Penis (tissue), 1 donor: ENCODE data around the gene PI16.

DNA sequence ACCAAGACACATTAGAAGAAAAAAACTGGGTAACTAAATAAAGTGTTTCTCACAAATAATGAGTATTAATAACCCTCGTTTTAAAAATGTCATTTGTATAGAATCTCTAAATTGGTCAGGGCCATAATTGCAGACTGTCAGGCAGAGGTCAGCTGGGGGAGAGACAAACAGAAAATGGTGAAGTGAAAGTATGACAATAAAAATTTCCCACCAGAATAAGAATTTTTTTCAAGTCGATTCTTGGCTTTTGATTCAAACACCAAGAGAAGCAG is 1.6 kb downstream of the FKBP5 start:
- PRO-cap, result no peak

DNA sequence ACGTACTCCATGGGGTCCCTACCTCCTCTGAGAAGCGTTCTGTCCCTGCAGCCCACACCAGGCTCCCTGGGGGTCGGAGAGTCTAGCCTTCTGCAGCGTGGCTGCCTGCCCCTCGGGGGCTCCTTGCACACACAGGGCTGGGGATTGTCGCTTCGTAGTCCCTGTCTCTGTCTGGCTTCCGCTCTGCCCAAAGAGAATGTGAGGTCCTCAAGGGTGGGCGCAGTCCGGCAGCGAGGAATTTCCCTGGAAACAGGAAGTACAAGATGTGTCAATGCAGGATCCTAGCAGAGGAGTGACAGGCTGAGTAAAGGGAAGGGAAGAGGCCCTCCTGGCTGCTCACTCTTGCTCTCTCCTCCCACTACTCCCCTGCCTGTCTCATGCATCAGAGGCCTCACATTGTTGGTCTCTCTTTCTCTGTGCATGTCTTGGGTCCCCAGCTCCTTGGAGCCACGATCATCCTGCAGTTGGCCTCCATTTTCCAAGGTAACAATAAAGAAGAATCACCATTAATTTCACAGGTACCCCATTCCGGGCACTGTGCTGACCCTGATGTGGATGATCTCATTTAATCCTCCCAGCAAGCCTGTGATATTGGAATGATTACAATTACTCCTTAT is 16.4 kb upstream of the ARMC12 start:
- PRO-cap, result unidirectional peak, minus-strand start at position 173 of the sequence

DNA sequence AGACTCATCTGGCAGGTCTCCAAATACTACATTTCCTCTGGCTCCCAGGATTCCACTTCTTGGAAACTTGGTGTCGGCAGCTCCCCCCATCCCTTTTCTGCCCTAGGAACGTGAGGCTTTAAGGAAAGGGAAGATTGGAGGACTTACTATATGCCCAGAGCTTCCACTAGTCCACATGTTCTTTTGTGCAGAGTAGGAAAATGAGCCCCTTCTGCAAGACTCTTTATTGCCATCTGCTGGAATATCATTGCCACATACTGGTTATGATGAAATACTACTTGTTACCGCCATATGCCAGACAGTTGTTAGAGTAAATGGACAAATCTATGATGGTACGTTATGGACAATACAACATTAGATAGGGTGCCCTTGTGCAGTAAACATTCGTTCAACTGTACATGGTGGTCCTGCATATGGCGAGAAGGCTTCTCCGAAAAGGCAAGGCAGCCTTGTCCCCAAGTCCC is 687 bp downstream of the ARMC12 start:
- PRO-cap, result no peak

DNA sequence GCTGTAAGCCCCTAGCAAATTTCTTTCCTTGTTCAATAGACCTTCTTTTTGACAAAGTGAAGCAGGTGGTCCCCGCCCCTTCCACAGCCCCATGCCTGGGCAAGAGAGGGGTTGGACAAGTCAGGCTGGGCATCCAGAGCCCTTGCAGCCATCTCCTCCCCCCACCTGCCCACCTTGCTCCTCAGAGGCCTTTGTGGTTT is 1.6 kb upstream of the MAPK13 start:
- PRO-cap, result no peak

DNA sequence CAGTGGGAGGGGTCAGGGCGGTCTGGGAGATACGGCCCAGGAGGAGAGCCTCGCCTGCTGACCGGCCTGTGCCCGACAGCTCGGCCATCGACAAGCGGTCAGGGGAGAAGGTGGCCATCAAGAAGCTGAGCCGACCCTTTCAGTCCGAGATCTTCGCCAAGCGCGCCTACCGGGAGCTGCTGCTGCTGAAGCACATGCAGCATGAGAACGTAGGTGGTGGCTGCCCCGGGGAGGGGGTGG is 799 bp downstream of the MAPK13 start:
- PRO-cap, result no peak

DNA sequence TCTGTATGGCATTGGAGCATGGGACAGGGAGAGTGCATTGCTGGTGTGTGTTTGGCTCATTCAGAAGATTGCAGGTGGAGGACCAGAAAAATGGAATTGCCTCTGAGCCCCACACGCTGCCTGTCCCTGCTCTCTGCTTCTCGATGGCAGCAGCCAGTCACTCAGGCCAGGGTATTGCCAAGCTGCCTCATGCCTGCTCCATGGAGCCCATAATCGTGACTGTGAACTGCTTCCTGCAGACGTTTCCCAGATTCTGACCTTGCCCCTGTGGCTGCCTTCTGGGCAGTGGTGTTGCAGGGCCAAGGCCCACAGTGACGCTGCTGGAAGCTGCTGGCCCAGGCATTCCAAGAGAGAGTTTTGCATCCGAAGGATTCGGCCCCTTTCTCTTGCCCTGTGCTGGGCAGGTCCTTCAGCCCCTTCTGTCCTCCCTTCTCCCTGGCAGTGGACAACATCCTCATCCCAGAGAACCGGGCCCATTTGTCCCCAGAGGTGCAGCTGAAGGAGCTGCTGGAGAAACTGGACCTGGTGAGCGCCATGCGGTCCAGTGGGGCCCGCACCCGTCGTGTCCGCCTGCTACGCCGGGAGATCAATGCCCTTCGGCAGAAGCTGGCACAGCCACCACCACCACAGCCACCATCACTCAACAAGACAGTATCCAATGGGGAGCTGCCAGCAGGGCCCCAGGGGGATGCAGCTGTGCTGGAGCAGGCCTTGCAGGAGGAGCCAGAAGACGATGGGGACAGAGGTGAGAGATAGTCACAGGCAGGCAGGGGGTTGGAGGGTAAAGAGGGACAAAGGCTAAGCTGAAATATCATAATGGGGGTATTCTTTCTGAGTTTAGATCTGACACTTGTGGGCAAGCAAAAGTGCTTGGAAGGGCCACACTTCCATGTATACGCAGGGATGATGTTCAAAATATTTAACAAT is 14.5 kb downstream of the BRPF3 start:
- PRO-cap, result no peak

- PRO-cap, result no peak
These were observed 17.4 kb downstream of the BRPF3 start for GRCh38 chr6:36213928-36214310.

- PRO-cap, result no peak
These were observed 15.3 kb downstream of the PNPLA1 start for GRCh38 chr6:36285048-36285744.

DNA sequence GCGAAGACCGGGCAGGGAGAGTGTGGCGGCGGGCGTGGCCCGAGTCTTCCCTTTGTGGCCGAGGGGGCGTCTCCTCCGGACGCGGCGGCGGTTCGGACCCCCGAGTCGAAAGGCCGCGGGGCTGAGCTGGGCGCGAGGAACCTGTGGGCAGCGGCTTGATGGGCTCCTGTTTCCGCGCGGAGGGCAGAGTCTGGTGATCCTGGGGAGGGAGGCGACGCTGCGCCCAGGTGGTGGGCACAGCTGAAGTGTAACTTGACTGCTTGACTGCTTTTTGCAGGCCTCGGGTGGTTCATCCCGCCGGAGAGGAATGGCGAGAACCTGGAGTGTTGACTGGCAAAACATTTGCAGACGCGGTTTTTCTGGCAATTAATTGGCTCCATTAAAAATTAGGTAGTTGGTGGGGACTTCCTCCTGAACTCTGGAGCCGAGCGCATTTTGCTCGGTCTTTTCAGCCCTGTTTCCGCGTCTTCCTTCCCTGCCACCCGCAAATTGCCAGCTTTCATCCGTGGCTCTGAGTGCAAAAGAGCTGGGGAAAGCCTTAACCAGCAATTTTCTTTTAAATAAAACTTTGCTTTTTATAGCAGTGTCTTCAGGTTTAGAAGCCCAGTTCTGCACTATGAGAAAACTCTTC is 456 bp downstream of the KCTD20 start:
- PRO-cap, result bidirectional peak, plus-strand start at position 433 of the sequence, minus-strand start at position 473 of the sequence

- PRO-cap, result unidirectional peak, plus-strand start at chr6:36580054; unidirectional peak, plus-strand start at chr6:36580096
These were observed 14.3 kb upstream of the SRSF3 start for GRCh38 chr6:36579616-36580410.

DNA sequence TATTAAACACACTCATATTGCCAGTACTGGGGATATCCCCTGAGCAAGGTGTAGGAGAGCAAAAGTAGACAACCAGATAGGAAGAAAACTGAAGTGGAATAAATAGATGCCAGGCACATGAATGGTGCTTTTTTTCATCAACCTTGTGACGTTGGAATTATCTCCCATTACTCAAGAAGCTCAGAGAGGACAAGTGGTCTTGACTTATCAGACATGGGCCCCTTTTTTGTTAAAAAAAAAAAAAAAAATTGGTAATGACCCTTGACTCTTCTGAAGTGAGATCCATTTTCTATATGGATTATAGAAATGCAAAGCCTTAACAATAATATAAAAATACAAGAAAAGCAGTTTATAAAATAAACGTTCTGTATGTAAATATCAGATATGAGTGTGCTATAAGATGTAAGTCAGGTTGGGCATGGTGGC is 17.1 kb downstream of the SRSF3 start:
- PRO-cap, result no peak

GRCh38 chr6:36623250-36623955 is 29.2 kb downstream of the SRSF3 start:
- PRO-cap, result no peak

DNA sequence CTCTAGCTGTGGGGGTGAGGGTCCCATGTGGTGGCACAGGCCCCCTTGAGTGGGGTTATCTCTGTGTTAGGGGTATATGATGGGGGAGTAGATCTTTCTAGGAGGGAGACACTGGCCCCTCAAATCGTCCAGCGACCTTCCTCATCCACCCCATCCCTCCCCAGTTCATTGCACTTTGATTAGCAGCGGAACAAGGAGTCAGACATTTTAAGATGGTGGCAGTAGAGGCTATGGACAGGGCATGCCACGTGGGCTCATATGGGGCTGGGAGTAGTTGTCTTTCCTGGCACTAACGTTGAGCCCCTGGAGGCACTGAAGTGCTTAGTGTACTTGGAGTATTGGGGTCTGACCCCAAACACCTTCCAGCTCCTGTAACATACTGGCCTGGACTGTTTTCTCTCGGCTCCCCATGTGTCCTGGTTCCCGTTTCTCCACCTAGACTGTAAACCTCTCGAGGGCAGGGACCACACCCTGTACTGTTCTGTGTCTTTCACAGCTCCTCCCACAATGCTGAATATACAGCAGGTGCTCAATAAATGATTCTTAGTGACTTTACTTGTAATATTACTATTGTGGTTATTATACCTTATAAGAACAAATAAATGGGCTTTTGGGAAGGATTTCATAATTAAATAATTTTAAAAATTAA is 8.4 kb downstream of the CDKN1A start:
- PRO-cap, result no peak

DNA sequence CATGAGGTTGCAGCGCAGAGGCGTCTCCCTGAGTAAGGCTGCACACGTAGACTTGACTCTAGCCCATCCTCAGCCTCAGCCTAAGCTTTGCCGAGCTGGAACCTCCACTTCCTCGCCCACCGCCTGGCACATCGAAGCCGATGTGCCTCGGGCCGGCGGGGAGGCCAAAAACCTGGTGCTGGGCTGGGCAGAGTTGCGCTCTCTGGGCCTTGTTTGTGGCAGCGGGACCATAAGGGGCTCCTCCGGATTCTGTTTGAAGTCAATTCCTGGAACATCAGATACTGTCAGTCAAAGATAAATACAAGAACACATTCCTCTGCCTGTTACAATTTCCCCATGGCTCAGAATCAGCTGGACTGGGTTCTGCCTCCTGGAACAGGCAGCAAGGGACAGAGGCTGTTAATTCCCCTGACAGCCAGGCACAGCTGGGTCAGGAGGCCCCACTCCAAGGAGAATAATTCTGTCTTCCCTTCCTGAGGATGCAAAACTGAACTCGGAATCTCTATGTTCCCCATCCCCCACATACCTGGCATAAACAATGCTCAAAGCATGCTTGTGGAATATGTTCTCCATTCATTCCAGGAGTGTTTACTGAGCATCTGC is 1.7 kb upstream of the CPNE5 start:
- PRO-cap, result unidirectional peak, minus-strand start at position 204 of the sequence

DNA sequence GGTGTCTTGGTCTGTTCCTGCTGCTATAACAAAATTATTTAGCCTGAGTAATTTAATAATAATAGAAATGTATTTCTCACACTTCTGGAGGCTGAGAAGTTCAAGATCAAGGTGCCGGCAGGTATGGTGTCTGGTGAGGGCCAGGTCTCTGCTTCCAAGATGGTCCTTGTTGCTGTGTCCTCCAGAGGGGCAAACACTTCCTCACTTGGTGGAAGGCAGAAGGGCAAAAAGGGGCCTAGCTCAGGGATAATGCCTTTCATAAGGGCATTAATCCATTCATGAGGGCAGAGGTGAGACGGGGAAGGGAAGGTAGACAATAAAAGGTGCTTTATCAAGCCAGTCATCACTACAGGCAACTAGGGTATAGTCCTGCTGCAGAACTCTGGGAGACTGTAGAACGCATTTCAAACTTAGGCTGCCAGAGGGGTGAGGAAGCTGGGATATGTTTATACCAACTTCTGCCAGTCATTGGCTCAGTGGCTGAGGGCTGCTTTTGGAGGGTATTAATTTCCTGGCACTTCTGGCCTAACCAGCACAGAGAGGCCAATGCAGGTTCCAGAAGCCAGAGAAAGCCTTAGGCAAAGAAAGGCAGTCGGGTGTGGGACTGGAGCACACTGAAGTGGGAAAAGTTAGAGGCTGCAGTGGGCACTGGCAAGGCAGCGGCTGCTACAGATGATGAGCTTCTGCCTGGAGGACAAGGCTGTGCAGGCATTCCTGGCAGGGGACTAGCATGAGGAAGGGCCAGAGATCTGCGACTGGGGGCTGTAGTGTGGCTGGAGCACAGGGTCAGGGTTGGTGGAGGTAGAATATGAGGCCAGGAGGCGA is 3.9 kb upstream of the CPNE5 start:
- PRO-cap, result no peak

DNA sequence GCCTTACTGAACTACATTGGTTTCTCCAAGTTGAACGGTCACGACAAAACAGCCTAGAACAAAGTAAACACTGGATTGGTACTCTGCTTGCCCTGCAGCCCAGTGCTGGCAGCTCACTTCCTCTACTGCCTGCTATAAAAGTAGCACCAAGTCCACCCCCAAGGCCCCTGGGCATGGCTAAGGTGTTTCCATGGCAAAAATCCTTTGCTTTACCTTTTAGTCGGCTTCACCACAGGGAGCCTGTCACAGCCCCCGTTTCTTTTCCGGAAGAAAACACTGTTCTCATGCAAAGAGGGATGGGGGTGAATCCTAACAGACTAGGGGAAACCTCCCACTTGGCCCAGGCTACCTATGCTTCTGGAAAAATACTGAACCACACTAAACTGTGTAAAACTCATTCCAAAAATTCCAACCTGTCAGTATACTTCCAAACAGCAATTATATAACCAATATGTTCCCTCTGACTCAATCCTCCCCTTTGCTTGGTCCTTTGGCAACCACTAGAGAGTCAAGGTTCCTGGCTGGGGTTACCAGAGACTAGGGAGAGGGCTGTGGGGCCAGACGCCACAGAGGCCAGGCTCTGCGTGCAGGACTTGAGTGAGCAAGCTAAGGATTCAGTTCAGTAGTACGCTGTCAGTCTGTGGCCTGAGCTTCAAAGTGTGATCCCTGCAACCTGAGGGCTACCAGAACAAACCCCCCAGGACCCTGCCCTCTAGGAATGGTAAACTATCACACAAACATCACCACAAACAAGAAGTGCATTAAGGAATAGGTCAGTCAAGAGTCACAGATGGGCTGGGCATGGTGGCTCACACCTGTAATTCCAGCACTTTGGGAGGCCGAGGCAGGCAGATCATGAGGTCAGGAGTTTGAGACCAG is 16.0 kb downstream of the PPIL1 start:
- PRO-cap, result unidirectional peak, plus-strand start at position 533 of the sequence

GRCh38 chr6:36873832-36874250 is 762 bp downstream of the PPIL1 start:
- PRO-cap, result no peak

DNA sequence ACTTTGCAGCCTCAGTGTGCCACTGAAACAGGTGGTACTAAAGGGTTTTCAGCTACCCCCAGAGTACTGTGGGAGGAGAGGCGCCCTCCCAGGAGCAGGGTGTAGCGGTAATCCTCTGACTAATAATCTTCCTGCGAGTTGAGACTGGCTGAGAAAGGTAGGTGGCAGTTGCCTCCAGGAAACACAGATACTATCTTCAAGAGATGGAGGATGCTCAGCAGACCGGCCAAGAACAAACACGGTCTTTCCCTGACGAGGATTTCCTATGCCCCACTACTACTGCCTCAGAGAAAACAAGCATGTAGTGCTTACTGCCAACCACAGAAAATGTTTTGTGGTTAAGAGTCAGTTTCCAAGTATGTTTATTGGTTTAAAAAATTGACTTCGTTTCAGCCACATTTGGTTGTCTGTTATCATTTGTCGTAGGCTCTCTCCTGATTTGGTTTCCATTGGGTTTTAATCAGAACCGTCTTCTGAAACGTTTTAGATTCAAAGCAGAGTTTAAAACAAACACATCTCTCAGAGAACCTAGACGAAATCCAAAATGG is 26.9 kb downstream of the C6orf89 start:
- PRO-cap, result no peak

DNA sequence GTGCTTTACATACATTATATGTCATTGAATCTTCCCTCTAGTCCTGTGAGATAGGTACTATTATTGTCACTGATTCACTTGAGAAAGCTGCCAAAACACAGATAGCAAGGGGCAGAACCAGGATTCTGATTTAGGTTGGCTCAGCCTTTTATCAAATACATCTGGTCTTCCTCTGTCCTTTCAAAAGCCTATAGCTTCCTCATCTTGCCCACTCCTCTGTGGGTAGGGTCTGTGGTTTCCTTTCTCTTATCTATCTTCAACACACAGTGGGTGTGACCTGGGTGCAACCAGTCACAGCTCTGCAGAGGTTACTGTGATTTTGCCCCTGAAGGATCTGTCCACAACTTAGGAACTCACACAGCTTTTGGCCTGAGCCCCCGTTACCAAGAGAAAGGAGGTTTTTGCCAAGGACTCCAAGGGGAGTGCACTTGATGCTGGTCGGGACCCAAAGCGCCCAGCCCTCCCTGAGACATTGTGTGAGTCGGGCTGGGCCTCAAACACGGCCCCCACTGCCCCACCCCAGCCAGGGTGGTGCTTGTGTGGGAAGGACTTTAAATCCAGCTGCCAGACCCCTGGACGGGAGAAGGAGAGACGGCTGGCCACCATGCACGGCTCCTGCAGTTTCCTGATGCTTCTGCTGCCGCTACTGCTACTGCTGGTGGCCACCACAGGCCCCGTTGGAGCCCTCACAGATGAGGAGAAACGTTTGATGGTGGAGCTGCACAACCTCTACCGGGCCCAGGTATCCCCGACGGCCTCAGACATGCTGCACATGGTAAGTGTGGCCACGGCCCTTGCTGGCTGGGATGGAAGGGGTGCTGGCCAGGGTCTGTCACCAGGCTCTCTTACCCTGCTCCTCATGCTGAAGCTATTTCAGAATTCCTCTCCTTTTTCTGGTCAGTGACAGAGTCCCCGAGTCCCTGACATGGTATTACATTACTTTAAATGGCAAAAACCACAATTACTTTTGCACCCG is at the start of gene PI16:
TSS of gene PI16 (plus strand) at position 582 of the 976 bp plus-strand sequence.
- PRO-cap, result unidirectional peak, plus-strand start at position 582 of the sequence

- PRO-cap, result no peak
These were observed 12.9 kb downstream of the MTCH1 start for GRCh38 chr6:36972908-36973708.